Body of pancreas (tissue), 2 donors: ENCODE measurements around a stretch of chr5.

GRCh38 chr5:43497563-43498280, 14.1 kb upstream of the TMEM267 start:
- PRO-cap, result no peak
- RAMPAGE, long total RNA, 2 experiments, result no peak in any of the 2 experiments

DNA sequence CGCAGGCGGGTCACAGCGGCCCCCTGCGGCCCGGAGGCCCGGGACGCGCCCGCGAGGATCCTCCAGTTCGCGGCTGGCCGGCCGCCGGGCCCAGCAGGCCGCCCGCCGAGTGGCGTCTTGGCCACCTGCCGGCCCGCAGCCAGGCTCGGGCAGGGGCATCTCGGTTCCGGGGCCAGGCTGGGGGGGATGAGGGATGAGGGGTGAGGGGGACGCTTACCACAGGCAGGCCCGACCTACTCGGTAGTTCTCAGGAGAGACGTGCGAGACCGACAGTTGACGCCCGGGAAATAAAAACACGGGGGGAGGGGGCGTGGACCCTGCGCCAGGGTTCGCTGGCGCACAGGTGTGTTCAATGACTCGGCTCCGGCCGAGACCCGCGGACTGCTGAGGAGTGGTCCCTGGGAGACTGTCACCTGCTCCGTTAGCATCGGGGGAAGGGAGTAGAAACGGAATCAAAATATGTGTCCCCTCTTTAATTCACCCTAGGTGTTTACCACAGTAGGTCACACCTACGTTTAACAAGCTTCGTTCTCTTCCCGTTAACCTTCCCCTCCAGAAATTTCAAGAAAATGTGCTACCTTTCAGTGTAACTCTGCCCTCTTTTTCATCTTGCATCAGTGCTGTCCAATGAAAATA, 364 bp upstream of the PAIP1 start:
- PRO-cap, result bidirectional peak, plus-strand start at position 65 of the sequence, minus-strand start outside the sequence
- RAMPAGE, long total RNA, 2 experiments, result no peak in any of the 2 experiments

DNA sequence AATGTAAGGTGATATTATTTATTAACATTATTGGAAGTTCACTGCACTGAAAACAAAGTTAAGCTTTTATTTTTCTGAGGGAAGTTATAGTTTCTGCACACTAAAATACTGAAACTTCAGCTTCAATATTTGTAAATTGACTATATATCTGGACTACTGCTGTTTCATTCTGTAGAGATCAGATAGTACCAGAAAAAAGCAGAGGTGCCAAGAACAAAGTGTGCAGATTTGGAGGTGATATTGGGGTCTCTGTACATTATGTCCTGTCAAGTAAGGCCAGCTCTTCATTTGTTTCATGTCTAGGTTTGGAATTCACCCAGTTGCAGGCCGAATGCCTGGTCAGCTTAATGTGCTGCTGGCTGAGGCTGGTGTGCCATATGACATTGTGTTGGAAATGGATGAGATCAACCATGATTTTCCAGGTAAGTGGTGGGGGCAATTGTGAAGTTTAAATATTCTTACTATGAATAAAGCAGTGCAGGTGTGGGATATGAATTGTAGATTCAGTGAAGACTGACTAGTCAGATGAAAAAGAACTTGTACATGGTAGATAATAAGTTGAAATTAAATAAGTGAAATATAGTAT, 96.9 kb downstream of the NNT start:
- PRO-cap, result no peak
- RAMPAGE, long total RNA, 2 experiments, result no peak in any of the 2 experiments

DNA sequence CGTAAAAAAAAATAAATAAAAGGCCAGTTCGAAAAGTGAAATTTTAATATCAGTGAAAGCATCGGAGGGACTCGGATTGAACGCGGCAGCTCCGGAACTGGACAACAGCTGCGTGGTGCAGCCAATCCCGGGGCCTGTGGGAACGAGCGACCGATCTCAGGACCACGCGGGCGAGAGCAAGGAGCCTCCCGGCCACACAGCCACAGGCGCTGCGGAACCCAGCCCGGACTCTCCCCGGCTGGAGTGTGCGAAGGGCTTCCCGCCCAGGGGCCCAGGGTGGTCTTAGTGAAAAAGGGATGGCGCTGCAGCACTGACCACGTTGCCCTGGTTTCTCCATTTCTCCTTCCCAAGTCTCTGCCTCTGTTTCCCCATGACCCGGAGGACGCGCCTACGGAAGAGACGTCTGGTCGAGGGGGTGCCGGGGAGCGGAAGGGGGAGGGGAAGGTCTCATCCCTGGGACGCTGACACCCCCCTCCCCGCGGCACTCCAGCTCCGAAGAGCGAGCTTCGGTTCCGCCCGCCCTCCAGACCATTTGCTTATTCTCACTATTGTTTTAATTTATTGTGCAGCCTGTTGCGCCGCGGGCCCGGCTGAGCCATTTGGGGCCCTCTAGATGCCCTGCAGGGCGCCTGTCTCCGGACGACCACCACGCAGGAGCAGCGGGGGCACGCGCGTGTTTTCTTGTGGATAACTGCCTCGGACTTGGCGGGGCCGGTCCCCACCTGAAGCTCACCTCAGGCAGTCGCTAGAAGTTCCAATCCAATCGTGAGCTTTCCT, 302.9 kb downstream of the PARP8 start:
- PRO-cap, result no peak
- RAMPAGE, long total RNA, 2 experiments, result no peak in any of the 2 experiments

- PRO-cap, result no peak
- RAMPAGE, long total RNA, 2 experiments, result no peak in any of the 2 experiments
Observed at GRCh38 chr5:51226146-51226914, 156.9 kb upstream of the ISL1 start.

DNA sequence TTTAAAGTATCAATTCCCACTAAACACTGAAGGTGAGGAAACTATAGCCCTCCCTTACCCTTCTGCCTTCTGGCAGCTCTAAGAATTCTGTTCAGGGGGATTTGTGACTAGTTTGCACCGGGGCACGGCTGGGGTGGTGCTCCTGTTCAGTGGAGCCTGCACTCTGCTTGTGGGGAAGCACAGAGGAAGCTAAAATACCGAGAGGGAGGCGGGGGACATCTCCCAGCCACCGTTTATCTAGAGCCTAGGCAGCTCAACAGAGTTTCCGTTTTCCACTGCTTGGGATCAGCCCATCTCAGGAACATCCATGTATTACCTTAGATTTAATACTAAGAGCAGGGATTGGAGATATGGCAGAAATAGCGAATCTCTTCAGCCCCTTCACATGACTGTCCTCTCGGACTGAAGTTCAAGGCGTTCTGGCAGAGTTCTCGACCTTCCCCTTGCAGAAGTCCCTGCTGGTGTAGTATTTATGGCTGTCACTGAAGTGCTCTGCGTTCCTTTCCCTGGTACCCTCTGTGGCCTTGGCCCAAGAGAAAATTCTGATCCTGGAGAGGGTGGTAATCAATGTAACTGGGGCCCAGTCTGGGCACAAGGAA, 5.5 kb downstream of the ISL1 start:
- PRO-cap, result no peak
- RAMPAGE, long total RNA, 2 experiments, result no peak in any of the 2 experiments

- PRO-cap, result no peak
- RAMPAGE, long total RNA, 2 experiments, result no peak in any of the 2 experiments
Observed at GRCh38 chr5:52702762-52703197, 84.9 kb upstream of the ITGA1 start.

GRCh38 chr5:52709587-52710159, 78.0 kb upstream of the ITGA1 start:
- PRO-cap, result no peak
- RAMPAGE, long total RNA, 2 experiments, result no peak in any of the 2 experiments

DNA sequence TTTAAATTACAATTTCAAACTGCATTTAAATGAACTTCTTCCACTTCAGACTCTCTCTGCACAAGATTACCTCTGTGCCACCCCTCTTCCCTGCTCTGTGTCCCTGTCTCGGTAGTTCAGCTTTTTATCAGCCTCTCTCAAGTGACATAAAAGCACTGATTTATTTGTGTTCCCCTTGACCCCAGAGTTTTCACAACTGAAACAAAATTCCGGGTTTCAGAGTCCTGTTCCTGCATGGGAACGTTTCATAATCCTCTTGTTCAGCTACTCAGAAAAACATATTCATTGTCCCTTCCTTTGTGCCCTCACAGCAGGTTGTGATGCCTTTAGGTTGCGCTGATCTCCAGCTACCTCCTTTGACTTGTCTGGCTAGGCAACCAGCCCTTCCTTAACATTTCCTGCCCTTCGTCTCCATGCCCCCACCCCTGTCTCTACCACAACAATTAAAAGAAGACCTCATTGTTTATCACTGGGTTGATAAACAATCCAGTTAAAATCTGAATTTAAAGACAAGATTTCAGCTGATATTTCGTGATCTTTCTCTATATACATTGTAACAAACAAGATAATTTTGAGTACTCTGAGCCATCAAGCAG, 13.6 kb upstream of the ITGA1 start:
- PRO-cap, result no peak
- RAMPAGE, long total RNA, 2 experiments, result no peak in any of the 2 experiments

DNA sequence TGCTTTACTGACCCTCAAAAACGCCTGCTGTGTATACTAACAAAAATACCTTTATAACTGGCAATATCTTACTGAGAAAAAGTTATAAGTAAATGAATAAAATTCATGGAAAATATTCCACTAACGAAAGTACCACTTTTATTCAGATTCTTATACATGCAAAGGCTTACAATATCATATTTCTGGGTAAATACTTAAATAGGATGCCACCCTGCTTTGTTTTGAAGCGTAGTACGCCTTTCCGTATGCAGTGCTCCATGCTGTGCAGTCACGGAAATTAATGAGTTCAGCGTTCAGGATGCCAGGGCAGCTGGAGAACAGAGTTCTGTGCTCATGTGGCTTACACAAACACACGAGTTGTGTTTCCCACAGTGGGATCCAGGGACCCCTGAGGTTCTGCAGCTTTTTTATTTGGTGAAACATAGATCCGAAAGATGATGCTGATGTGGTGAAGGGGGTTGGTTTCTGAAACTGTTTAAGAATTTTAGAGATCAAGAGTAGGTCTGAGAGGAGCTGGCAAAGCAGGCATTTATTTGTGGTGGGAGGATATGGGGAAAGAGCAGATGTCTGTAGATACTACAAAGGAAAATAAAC, 52.5 kb downstream of the ITGA1 start:
- PRO-cap, result no peak
- RAMPAGE, long total RNA, 2 experiments, result no peak in any of the 2 experiments

DNA sequence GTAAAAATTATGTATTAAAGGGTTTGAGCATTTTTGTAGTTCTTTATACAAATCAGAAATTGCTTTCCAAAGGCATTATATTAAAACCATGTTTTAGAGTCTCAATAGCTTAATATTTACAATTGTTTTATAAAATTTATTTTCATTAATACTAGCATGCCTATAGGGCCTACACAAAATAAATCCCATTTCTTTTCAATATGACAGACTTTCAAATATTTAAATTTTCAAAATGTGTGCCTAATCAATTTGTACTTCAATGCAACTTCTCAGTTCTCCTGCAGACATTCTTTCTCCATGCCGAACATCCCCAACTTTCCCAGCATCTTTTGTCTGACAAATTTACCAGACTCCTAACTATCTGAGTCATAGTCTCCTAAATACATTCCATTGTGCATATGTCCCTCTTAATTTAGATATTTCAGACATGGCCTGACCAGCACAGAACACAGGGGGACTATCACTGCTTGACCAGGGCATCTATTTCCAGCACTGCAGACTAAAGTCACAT, 71.8 kb downstream of the ITGA1 start:
- PRO-cap, result no peak
- RAMPAGE, long total RNA, 2 experiments, result no peak in any of the 2 experiments

DNA sequence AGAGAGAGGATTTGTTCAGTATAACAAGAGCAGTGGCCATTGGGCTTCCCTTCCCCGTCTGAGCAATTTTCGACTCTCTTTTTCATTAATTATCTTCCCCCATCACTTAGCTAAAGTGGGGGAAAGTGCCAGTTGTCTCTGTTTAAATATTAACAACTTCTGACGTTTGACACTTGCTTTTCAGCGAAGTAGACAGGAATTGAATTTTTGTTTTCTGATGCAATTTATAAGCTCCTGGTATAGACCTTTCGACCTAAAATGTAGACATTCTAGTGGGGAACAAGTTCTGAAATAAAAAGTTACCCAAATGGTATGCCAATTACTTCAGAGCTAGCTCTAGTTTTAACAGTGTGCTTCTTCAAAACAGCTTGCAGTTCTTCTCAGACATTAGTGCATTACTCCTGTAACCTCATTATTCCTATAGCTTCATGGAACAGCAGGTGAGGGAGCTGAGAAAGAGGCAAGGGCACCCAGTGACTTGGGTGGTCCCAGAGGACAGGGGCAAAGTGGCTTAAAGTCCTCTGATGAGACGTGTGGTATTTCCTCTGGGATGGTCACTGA, 100.7 kb upstream of the ITGA2 start:
- PRO-cap, result no peak
- RAMPAGE, long total RNA, 2 experiments, result no peak in any of the 2 experiments

DNA sequence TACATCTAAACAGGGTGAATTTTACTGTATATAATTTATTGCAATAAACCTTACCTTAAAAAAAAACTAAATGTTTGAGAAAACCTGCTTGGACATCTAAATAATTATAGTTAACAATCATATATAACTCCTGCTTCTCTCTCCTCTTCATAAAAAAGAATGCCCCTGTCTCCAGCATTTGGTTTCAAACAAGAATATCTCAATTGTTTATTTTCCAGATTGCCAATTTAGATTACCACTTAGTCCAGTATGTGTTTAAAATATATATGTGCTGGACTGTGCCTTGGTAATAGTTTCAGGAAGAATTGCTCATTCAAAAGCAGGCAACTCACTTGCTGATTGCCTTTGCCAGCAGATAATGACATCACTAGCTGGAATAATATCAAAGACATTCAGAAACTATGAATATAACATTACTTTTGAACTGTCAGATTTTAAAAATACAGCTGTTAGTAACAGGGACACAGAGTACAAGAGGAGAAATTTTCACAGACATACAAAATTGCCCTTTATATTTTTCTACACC, 96.1 kb upstream of the ITGA2 start:
- PRO-cap, result no peak
- RAMPAGE, long total RNA, 2 experiments, result no peak in any of the 2 experiments

GRCh38 chr5:52918673-52919109, 70.5 kb upstream of the ITGA2 start:
- PRO-cap, result no peak
- RAMPAGE, long total RNA, 2 experiments, result no peak in any of the 2 experiments

GRCh38 chr5:52922299-52922985, 66.7 kb upstream of the ITGA2 start:
- PRO-cap, result no peak
- RAMPAGE, long total RNA, 2 experiments, result no peak in any of the 2 experiments

DNA sequence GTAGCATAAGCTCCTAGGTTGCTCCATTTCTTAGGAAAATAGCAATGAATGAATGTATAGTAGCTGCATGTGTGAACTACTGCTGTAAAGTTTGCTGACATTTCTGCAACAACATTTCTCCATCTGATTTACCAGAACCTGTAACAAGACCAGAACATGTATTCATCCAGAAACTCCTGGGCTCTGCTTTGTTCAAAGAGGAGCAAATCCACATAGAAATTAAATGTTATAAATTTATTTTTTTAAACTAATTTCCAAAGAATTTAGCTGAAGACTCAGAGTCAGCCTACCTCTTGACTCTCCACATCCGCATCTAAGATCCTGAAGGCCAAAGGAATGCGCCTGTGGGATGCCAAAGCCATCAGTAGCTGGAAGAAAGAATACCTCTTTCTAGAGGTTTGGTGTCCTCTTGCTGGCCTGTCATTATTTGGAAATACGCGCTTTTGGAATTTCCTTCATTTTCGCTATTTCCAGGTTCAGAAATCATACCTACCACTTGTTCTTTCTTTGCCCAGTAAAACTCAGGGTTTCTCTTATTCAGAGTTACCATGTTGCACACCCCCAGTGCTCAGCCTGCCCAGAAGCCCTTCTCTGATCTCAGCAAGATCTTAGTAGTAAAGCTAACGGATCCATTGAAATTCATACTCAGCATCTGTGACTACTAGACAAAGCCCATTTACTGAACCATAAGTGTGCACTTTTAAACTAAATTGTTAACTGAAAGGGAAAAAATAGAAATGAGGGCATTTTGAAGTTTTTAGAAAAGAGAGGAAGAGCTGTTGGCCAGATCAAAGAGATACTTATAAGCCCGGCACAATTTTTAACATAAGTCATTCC, 35.2 kb upstream of the ITGA2 start:
- PRO-cap, result no peak
- RAMPAGE, long total RNA, 2 experiments, result no peak in any of the 2 experiments

GRCh38 chr5:53006674-53007413, 17.7 kb downstream of the ITGA2 start:
- PRO-cap, result no peak
- RAMPAGE, long total RNA, 2 experiments, result no peak in any of the 2 experiments

DNA sequence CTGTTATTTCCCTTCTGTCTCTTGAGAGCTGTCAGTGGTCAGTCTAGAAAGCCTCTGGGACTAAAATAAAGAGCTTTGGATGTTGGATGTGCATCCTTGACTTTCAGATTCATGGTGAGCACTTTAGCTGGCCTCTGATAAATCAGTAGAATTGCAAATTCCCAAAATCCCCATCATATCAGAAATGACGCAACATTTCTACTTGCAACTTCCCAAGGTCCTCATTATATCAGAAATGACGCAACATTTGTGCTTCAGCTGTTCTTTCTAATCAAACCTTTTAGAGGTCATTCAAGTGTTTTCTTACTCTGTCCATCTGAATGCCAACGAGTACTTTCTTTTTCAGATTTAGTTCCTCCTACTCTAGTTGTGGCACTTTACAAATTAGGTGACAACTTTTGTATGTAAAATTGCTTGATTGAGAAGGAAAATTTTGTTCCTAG, 167.3 kb upstream of the MOCS2 start:
- PRO-cap, result no peak
- RAMPAGE, long total RNA, 2 experiments, result no peak in any of the 2 experiments

GRCh38 chr5:53479038-53479373, 1.4 kb upstream of the FST start:
- PRO-cap, result no peak
- RAMPAGE, long total RNA, 2 experiments, result no peak in any of the 2 experiments

DNA sequence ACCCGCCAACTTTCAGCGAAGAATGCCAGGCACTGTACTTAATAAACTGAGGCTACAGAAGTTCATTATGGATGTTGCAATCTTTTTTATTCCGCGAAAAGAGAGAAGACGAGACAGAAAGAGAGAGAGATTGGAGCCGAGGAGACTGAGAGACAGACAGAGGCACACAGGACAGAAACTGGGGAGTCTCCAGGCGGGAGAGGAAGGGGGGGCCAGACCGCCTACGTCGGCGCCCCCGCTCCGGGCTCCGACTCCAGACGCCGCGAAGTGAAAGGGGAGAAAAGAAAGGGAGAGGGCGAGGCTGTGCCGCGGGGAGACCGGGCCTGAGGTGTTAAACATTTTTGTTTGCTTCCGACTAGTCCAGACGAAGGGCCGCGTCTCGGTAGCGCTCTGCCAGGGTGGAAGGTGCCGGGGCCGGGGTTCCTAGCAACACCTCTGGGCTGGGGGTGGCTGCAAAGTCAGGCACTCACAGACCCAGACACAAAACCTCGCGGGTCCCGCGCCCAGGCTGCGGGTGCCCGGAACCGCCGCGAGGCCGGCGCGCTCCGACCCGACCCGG, 864 bp upstream of the FST start:
- PRO-cap, result unidirectional peak, plus-strand start at position 277 of the sequence
- RAMPAGE, long total RNA, 2 experiments, result no peak in any of the 2 experiments